SK-MEL-5 (cell line): ENCODE measurements around the genes KRT10, KRT39, KRTAP1-4, KRTAP4-6, KRTAP16-1 and KRT33A.

DNA sequence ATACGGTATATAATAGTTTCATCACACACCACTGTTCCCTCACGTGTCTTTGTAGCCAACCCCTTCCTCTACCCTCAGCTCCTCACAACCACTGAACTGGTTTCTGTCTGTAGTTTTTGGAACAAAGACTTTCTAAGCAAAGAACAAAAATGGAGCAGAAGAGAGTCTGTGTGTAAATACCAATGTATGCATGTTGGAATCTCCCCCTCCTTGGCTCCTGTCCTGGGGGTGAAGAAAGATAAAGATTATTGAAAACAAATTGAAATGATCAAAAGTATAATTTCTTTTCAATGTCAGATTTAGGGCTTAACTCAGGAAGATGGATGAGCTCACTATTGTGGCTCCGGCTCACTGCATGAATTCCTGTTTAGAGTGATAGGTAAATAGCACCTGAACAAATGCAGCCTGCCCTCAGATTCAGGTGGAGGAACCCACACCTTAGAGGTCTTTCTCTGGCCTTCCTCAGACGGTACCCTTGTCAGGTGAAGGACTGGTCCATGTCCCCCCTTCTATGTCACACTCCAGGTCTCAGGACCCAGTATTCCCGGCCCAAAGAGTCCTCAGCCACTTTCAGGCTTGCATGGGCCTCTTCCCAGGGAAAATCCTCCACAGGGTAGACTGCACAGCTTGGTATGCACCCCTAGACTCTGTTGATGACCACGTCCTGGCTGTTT lies 32.1 kb upstream of the CCR7 start:
RAMPAGE:
- cytosol, long total RNA, result no peak
- long total RNA, result no peak
- nucleus, long total RNA, result no peak

GRCh38 chr17:40608485-40609003 lies 39.1 kb downstream of the SMARCE1 start:
RAMPAGE:
- cytosol, long total RNA, result no peak
- long total RNA, result no peak
- nucleus, long total RNA, result no peak

GRCh38 chr17:40818619-40819494 lies 3.6 kb downstream of the KRT10 start:
RAMPAGE:
- cytosol, long total RNA, result no peak
- long total RNA, result no peak
- nucleus, long total RNA, result no peak

DNA sequence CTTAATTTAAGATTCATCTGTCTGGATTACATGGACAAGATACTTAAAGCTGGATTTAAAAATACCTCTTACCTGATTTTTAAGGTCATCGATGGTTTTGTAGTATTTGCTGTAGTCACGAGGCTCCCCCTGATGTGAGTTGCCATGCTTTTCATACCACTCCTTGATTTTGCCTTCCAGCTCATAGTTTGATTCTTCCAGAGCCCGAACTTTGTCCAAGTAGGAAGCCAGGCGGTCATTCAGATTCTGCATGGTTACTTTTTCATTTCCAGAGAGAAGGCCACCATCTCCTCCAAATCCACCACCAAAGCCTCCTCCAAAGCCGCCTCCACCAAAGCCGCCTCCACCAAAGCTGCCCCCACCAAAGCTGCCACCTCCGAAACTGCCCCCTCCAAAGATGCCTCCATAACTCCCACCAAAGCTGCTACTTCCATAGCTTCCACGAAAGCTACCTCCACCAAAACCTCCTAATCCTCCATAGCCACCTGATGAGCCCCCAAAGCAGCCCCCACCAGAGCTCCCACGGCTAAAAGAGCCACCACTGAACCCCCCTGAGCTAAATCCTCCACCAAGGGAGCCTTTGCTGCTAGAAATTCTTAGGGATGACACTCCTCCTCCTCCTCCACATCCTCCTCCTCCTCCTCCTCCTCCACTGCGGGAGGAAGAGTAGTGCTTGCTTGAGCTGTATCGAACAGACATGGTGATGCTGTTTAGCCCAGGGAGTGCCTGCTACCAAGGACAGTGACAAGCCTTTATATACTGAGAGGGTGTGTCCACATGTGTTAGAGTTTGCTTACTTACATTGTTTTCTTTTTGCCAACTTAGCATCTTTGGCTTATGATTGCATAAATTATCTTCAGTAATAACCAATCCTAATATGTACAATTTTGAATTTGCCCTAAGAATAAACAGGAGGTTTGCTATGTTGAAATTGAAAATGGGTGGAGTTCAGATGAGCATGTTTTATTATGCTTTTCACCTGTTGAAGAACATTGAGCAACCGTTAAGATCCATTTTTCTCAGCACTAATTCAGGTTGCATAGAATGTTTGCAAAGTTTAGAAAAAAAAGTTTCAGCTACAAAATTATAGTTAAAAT lies at the start of gene KRT10:
KRT10 (minus strand) TSS at position 728 of the 1,097 bp plus-strand sequence.
RAMPAGE:
- cytosol, long total RNA, result no peak
- long total RNA, result no peak
- nucleus, long total RNA, result no peak

GRCh38 chr17:40899746-40900396 lies 14.8 kb upstream of the KRT20 start:
RAMPAGE:
- cytosol, long total RNA, result no peak
- long total RNA, result no peak
- nucleus, long total RNA, result no peak

DNA sequence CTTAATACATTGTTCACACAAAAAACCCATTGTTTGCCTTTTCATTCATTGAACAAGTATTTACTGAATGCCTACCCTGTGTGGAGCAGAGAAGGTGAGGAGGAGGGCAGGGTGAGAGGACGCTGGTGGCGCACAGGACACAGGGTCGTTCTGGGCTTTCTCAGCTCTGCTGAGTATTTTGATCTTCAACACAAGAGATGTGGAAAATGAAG lies 8.0 kb upstream of the KRT23 start:
RAMPAGE:
- cytosol, long total RNA, result no peak
- long total RNA, result no peak
- nucleus, long total RNA, result no peak

DNA sequence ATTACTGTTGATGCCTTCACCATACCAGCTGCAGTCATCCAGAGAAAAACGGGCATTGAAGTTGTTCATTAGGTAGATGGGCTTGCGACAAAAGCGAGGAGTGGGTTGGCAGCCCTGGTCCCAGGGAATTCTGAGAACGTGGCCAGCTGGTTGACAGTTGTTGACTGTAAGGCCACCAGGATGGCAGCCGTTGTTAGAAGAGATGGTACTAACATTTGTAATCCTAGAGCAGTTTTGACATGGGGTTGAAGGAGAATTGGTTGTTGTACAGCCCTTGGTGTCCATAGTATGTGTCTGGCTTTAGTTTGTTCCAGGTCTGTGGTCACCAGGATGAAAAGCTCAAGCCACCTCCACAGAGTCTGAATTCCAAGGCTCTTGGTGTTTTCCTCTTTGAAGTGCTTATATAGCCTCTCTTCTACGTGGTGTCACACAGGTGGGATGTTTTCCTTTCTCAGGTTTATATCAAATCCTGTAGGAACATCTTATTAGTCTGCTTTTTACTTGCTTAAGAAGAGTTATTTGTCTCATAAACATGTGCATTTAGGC lies at the start of gene KRT39:
KRT39 (minus strand) TSS at position 377 of the 546 bp plus-strand sequence.
RAMPAGE:
- cytosol, long total RNA, result no peak
- long total RNA, result no peak
- nucleus, long total RNA, result no peak

DNA sequence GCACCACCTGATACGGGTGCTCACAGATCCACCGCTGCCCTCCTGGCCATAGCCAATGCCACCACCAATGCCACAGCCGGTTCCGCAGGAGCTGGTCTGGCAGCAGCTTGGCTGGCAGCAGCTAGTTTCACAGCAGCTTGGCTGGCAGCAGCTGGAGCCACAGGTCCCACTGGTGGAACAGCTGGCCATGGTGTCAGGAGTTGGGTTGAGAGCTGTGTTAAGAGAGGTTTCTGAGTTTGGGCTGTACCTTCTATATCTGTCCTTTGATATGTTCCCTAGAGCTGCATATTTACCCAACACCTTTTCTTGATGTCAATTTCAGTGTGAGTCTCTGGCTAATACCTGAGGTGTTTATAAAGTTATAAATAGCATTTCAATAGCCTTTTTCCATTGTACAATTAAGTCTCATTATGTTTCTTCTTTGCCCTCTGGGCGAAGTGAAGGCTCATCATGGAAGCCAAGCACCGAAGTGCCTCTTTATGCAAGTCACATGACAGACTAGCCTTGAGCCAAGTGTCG lies at the start of gene KRTAP1-4:
KRTAP1-4 (minus strand) TSS at position 306 of the 519 bp plus-strand sequence.
RAMPAGE:
- cytosol, long total RNA, result no peak
- long total RNA, result no peak
- nucleus, long total RNA, result no peak

DNA sequence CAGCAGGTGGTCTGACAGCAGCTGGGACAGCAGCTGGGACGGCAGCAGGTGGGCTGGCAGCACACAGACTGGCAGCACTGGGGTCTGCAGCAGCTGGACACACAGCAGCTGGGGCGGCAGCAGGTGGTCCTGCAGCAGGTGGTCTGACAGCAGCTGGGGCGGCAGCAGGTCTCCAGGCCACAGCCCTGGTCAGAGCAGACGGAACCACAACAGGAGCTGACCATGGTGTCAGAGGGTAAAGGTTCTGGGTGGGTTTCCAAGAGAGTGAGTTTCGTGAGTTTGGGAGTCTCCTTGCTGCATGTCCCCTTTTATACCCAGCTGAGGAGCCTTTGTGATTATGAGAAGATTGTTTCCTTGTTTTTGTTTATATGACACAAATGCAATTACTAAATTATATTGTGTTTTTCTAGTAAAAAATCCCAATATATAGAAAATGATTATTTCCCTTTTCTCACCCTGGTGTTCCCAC lies at the start of gene KRTAP4-6:
KRTAP4-6 (minus strand) TSS at position 281 of the 469 bp plus-strand sequence.
RAMPAGE:
- cytosol, long total RNA, result no peak
- long total RNA, result no peak
- nucleus, long total RNA, result no peak

RAMPAGE:
- cytosol, long total RNA, result no peak
- long total RNA, result no peak
- nucleus, long total RNA, result no peak
Observed at GRCh38 chr17:41308913-41309596, at the start of gene KRTAP16-1. Gene KRTAP16-1 (minus strand): TSS chr17:41309309.

GRCh38 chr17:41350600-41351012 lies at the start of gene KRT33A:
Gene KRT33A (minus strand): TSS chr17:41350828.
RAMPAGE:
- cytosol, long total RNA, result no peak
- long total RNA, result no peak
- nucleus, long total RNA, result no peak

DNA sequence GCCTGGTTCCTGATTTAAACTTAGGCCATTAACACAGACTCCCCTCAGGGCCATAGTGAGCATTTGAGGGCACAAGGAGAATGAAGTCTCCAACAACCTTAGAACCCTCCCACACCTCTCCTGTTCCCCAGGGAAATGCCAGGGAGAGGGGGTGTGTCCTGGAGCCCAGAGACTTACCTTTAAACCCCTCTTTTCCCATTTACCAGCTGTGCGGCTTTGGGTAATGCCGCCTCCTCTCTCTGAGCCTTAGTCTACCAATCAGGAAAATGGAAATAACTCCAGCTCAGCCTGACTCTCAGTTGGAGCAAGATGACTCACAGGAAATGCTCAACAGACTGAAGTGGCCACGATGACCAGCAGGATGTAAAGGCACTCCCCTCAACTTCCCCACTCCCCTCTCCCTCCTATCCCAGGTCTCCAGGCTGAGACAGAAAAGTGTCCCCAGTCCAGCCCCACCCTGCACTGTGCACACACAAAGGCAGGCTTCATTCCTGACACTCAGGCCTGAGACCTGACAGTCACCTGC lies 2.9 kb upstream of the KRT15 start:
RAMPAGE:
- cytosol, long total RNA, result no peak
- long total RNA, result no peak
- nucleus, long total RNA, result no peak

GRCh38 chr17:41586975-41587490 lies 338 bp upstream of the KRT14 start:
RAMPAGE:
- cytosol, long total RNA, result no peak
- long total RNA, result no peak
- nucleus, long total RNA, result no peak

DNA sequence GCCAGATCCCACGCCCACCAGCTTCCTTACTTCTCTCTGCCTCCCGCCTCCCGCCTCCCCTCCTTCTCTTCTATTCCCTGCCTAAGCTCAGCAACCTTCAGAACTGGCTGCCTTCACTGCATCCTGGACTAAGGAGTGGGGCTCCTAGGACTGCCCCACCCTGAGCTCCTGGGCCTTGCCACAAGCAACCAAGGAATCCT lies 1.8 kb downstream of the KRT17 start:
RAMPAGE:
- cytosol, long total RNA, result no peak
- long total RNA, result no peak
- nucleus, long total RNA, result no peak

RAMPAGE:
- cytosol, long total RNA, result no peak
- long total RNA, result no peak
- nucleus, long total RNA, result no peak
Observed at GRCh38 chr17:41663617-41663980, 25.1 kb upstream of the EIF1 start.

GRCh38 chr17:41689672-41690381 lies 1.1 kb downstream of the EIF1 start:
RAMPAGE:
- cytosol, long total RNA, result no peak
- long total RNA, result no peak
- nucleus, long total RNA, result no peak

DNA sequence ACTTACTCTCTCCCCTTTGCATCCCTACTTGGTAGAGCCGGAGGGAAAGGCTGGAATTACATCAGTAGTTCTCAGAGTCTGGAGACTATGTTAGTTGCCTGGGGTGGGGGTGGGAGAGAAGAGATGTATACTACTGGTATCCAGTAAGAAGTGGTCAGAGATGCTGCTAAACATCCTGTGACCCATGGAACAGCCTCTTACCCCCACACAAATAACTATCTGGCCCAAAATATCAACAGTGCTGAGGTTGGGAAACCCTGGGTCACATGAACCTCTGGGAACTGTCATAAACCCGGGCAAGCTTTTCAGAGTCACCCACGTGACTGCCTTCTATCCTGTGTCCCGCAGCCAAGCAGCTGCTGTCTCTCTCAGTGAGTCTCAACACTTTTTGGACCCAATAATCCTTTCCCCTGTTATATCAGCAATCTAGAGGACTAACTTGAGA lies 8.5 kb downstream of the EIF1 start:
RAMPAGE:
- cytosol, long total RNA, result no peak
- long total RNA, result no peak
- nucleus, long total RNA, result no peak

DNA sequence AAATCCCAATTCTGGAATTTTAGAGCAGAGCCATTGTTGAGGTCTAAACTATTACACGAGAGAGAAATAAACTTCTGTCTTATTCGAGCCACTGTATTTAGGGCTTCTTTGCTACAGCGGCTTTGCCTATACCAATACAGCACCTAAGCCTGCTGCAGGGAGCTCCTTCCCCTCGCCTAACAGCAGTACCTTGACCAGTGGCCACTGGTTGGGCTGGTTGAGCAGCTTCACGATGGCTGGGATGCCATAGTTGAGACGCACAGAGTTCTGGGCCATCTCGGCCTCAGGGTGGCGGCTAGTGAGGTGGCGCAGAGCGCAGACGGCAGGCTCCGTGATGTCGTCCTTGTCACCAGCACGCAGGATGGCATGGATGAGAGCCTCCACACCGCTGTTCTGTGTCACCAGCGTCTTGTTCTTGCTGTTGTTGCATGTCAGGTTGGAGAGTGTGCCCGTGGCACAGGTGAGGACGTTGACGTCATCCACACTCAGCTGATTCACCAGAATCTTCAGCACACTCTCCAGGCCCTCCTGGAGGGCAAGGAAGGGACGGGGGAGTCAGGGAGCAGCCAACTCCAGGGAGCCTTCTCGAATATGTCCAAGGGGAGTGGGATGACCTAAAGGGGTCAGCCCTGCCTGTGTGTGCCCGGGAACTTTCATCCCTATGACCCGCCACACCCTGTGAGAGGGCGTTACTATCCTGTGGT lies 23.6 kb downstream of the JUP start:
RAMPAGE:
- cytosol, long total RNA, result no peak
- long total RNA, result no peak
- nucleus, long total RNA, result no peak

RAMPAGE:
- cytosol, long total RNA, result no peak
- long total RNA, result no peak
- nucleus, long total RNA, result no peak
Observed at GRCh38 chr17:41769208-41769954, 17.1 kb downstream of the JUP start.

GRCh38 chr17:41777508-41778290 lies 8.8 kb downstream of the JUP start:
RAMPAGE:
- cytosol, long total RNA, result no peak
- long total RNA, result no peak
- nucleus, long total RNA, result no peak